Left colon (tissue), 1 donor: ENCODE results near the genes SYT6, SIKE1 and MAB21L3.

DNA sequence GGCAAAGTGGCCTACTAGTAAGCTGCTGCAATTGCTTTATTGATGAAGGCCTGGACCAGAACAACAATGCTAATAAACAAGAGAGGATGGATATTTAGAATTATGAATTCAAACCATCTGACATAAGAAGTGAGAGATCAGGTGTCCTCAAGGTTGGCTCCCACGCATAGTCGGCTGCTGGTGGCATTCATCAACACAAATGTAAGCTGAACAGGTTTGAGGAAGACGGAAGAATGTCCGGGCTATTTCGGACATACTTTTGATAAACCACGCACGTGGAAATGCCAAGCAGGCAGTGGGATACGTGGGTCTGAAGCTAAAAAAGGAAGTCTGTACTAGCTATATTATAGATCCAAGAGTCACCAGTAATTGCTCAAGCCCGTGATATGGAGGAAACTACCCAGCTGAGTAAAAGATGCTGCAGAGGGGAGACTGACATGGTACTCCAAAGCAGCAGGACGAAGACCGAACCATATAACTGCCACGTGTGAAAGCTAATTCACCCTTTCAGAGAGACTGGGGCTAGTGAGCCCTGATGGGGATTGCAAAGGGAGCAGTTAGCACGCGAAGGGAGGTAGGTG, 489 bp downstream of the AP4B1 start:
- PRO-cap = no peak

GRCh38 chr1:113932825-113933970, 4.1 kb downstream of the HIPK1 start:
- PRO-cap = no peak

DNA sequence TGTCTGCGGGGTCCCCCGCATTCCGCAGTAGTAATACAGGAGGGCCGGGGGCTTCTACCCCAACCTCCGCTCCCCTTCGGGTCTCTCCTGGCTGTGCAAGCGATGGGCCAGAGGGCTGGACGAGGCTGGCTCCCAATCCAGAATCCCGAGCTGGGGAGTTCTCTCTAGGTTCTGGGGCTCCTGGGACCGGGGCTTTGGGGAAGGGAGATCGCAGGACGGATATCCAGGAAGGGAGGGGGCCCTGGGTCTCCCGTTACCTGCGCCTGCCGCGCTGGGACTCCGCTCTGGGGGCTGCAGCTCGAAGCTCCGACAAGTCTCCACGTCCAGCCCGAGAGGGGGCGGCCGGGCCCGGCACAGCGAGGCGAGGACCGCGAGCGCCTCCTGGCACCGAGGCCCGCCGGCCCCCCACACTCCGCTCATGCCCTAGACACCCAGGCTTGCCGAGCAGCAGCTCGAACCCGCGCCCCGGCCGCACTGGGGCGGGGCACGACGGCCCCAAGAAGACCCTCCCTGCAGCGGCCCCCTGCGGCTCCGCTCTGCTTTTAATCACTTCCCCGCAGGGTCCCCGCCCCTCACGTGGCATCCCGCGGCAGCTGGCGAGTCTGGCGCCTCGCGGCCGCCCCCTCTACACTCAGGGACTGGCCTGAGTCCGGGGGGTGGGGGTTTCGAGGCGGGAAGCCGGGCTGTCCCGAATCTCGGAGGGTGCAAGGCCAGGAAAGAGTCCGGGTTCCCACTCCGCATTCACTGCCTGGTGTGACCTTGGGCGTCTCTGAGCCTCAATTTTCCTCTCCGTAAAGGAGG, at the start of gene SYT6:
TSS of gene SYT6 (minus strand) at position 517 of the 801 bp plus-strand sequence.
- PRO-cap = no peak

- PRO-cap = no peak
Observed at GRCh38 chr1:114395284-114396272, 115.4 kb downstream of the TRIM33 start.

GRCh38 chr1:114419157-114419478, 91.9 kb downstream of the TRIM33 start:
- PRO-cap = no peak

DNA sequence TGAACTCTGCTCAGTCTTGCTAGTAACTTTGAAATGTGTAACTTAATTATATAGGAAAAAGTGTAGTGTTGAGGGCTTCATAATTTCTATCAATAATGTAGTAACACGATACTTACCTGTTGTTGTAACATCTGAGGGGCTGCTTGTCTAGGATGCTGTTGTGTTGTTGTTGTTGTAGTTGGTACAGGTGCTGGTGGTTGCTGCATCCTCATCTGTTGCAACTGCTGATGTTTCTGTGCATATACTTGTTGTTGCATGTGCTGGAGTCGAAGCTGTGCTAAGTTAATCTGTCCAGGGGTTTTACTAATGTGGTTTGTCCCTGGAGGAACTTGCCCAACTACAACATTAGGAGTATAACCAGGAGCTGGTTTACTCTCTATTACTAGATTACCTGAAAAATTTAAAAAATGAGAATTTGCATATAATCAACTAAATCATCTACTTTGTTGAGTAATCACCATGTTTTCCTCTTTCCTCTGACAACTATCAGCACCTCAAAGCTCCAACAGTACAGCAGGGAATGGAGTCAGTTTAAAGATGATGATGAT, 85.6 kb downstream of the TRIM33 start:
- PRO-cap = no peak

- PRO-cap = no peak
Observed at GRCh38 chr1:114464210-114464546, 46.8 kb downstream of the TRIM33 start.

GRCh38 chr1:114715779-114716207, 778 bp downstream of the NRAS start:
- PRO-cap = no peak

- PRO-cap = no peak
Observed at GRCh38 chr1:114730146-114730702, 13.7 kb upstream of the NRAS start.

GRCh38 chr1:114779982-114780973, at the start of gene SIKE1:
SIKE1 (minus strand) TSS chr1:114780685.
- PRO-cap = bidirectional peak, plus-strand start at chr1:114780480, minus-strand start at chr1:114780359; bidirectional peak, plus-strand start at chr1:114780798, minus-strand start at chr1:114780631

DNA sequence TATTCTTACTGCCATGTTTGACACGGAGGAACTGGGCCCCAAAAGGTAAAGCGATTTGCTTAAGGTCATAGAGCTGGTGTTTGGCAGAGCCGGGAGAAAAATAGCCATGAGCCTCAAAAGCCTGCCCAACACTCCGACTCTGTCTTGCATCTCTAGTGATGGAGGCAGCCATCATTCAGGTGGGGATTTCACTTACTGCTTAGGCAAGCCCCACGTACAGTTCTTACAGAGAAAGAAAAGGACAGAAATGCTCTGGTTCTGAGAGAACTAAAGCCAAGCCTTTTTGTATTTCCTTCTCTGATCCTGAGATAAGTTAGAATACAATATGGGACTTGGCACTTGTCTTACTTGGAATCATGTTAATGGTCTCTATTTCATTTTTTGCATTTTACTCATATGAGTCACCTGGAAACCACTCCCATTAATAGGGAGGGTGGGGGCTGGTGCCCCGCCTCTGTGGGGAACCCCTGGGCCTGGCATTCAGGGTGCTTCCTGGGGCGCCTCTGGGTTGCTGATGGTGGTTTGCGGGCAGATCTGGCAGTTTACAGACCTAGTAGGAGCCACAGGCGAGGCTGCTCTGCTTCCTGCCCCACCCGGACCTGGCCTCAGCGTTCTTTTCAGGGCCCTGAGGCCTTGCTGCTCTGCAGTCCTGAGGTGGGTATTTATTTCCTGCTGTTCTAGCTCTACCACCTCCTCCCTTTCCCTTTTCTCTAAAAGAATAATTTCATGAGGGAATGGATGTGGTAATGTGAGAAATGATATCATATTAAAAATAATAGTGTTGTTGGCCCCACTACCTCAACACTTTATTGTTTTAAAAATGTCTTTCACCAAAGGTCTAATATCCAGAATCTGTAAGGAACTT, 26.7 kb downstream of the TSPAN2 start:
- PRO-cap = no peak

DNA sequence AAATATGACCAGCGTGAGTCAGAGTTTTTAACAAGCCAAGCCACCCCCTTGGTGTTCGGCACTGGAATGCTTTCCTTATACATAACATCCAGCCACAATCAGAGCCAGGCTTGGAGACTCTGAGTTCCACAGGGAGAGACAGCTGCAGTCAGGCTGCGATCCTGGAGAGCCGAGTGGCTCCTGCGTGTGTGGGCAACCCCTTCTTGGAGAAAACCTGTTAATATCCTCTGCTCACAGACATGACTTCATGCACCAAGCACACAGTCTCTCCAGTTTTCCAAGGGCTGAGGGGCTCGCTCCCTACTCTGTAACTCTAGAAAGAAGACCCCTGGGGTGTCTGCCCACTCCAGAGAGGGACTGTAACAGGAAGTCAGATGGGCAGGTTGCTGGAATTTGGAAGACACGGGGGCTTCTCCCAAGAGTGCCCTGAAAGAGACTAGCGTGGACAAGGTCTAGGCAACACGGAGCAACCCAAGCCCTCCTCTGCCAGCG, 21.7 kb downstream of the TSPAN2 start:
- PRO-cap = no peak

- PRO-cap = no peak
Observed at GRCh38 chr1:115280166-115280605, 57.9 kb downstream of the NGF start.

DNA sequence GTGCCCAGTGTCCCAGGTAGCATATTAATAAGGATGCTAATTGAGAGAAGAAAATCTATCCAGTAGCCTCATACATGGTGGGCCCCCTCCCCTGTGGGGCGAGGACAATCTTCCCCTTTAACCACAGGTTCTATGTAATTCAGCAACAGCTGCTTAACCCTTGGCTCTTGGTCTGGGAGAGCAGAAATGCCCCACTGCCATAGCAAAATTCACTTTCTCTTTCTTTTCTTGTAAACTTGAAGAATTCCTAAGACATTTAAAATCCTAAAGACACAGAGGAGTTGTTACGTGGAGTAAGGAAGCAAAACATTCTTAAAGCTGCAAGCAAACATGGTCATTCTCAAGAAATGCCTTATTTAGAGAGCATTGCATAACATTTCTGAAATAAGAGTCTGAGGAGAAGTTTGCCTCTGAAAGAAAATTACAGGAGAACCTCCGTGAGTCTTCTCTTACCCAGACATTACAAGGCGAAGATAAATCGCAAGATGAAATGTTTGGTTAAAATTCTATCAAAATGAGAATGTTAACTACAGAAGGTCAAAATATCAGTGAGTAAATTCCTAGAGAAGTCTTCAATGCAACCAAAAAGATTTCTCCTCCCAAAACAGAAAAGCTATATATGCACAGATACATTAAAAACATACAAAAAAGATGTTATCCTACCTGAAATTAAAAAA, 6.1 kb downstream of the NGF start:
- PRO-cap = no peak

GRCh38 chr1:115336724-115337107, 1.3 kb downstream of the NGF start:
- PRO-cap = no peak

GRCh38 chr1:115342086-115342341, 4.0 kb upstream of the NGF start:
- PRO-cap = no peak

DNA sequence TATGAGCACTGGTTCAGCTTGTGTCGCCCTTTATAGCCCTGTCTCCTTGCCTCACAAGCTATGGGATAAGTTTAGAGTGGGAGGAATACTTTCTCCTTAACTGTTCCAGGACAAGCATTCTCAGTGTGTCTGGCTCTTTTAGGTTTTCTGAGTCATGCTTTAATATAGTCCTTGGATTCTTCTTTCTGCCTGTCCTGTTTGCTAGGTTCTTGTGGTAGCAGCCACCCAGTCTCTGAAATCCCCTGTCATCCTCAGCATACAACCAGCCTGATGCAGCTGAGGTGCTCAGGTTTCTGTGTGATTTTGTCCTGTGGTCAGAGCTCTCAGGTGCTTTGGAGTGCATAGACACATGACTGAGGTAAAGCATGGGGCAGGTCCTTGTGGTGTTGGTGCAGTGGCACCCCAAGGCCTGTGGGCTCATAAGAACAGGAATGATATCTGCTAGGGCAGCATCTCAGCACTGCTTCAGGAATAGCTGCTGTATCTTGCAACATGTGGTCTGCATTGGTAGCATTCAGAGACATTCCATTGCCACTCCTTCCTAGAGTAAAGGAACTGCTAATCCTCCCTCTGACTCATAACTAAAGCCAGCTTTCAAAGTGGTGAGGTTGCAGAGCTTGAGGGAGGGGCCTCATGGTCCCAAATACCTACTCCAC, 14.2 kb upstream of the CASQ2 start:
- PRO-cap = no peak

- PRO-cap = unidirectional peak, minus-strand start at chr1:116111734
Observed at GRCh38 chr1:116111216-116112092, at the start of gene MAB21L3. MAB21L3 (plus strand) TSS chr1:116111399.

DNA sequence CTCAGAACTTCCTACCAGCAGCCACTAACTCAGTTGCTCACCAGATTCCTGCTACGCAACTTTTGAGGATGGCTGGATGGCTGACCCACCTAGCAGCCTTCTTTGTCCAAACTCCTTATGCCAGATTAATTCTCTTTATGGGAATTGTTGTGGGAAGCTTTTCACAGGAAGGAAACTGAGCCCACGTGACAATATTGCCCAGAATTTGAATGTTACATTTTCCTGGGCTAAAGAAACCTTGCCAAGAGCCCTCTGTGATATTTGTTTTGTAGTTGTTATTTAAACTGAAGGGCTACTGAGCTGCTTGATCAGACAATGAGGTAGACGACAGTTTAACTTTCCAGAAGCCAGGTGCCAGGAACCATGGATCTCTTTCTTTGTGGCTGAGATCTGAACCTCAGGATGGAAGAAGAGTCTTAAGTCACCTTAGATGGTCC, 85.5 kb upstream of the ATP1A1 start:
- PRO-cap = no peak

DNA sequence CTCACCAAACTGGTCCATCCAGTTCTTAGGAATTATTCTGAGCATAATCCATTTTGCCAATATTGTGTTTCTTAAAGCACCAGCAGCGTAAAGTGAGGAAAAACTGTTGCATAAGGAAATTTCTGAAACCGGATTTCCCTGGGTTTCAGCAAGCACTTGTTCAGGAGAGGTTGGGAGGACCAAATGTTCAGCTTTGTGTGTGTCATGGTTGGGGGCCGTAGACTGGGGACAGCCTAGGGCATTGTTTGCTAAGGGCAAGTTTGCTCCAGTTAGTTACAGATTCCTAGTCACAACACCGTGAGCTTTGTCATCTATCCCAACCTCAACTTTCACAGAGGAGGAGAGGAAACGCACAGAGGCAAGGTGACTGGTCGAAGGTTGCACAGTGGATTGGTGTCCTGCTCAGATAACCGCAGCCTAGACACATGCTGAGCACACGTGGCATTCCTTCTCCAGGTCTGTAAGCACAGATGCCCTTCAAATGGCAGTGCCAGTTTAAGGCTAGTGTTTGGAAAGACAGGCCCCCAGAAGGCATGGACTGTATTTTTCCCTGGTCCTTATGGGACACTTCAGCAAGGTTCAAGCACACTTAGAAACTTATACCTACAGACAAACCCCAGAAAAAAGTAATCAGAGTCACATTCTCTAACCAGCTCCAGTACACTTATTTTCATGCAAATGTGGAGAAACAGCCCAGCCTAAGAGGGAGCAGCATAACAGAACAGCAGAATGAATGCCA, 60.7 kb upstream of the ATP1A1 start:
- PRO-cap = no peak